Metastatic Liver Carcinoma in the Lung (tissue), 2 donors: ENCODE measurements around a stretch of chr3.

DNA sequence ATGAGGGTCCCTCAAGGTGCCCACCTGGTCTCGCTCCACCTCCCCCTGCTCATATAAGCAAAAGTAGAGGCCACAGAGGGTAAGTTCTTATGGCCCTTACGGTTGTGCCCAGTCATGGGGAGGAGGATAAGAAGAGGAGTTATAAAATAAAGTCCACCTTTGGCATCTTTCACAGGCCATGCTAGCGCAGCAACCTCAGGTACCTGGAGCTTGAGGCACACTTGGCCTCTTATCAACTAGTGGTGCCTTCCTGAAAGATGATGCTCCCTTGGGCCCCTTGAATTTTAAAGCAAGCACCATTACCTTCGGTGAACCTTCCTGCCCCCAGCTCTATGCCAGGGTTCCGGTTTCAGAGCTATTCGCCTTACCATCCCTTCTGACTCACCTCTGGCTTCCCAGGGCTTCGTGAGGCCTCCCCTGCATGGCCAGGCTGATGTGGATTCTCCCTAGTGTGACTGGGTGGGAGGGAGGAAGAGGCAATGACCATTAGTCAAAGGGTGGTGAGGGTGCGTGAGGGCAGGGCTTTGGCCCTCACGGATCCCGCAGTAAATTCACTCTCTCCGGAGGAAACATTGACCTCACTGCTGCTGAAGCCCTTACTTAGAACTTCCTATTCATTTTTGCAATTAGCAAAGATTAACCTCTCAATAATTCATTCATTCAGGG, 16.2 kb downstream of the BHLHE40 start:
- PRO-cap, 2 experiments = no peak in any of the 2 experiments

GRCh38 chr3:5023051-5023957, 44.1 kb downstream of the BHLHE40 start:
- PRO-cap, 2 experiments = no peak in any of the 2 experiments

- PRO-cap, 2 experiments = no peak in any of the 2 experiments
Observed at GRCh38 chr3:5052834-5053217, 69.3 kb upstream of the ARL8B start.

DNA sequence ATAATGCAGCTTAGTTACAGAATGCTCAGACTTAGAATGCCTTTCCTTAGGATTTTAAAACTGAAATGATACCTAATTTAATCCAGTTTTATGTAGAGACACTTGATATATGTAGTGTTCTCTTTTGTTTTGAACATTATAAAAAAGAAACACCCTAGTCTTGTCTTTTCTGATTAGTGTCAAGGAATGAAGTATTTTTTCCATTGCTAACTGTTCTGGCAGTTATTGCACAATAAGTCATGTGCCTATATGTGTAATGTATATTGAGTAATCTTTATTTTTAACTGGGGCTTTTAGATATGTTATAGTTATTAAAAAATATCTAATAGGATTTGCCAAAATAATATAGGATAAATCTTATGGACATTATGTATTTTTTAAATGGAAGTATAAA, 4.5 kb downstream of the ARL8B start:
- PRO-cap, 2 experiments = no peak in any of the 2 experiments

GRCh38 chr3:5186633-5187041, 870 bp upstream of the EDEM1 start:
- PRO-cap, 2 experiments = no peak in any of the 2 experiments

GRCh38 chr3:5188958-5189219, 1.4 kb downstream of the EDEM1 start:
- PRO-cap, 2 experiments = peak in 2 of 2 experiments; most common minus-strand start chr3:5189001 (in 1)

DNA sequence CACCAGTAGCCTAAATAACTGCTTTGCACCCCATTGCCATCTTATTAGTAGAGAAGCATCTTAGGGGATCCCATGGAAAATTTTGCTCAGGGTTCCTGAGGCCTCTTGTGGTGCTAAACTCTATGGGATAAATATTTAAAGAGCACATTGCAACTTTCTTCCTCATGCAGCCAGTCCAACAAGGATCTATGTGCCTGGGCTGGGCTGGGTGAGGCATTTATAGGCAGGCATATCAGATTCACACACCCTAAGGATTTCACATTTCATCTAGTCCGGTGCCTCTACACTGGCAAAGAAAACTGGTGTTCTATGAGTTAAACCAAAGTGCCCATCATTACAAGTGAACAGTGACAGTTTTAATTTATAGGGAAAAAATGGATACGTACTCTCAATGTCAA, 512.3 kb downstream of the EDEM1 start:
- PRO-cap, 2 experiments = no peak in any of the 2 experiments

GRCh38 chr3:6769663-6770450, 91.1 kb upstream of the GRM7 start:
- PRO-cap, 2 experiments = no peak in any of the 2 experiments

GRCh38 chr3:8529032-8529864, 27.6 kb downstream of the LMCD1 start:
- PRO-cap, 2 experiments = peak in 1 of 2 experiments; most common plus-strand start chr3:8529536 (in 1); most common minus-strand start chr3:8529501 (in 1)

DNA sequence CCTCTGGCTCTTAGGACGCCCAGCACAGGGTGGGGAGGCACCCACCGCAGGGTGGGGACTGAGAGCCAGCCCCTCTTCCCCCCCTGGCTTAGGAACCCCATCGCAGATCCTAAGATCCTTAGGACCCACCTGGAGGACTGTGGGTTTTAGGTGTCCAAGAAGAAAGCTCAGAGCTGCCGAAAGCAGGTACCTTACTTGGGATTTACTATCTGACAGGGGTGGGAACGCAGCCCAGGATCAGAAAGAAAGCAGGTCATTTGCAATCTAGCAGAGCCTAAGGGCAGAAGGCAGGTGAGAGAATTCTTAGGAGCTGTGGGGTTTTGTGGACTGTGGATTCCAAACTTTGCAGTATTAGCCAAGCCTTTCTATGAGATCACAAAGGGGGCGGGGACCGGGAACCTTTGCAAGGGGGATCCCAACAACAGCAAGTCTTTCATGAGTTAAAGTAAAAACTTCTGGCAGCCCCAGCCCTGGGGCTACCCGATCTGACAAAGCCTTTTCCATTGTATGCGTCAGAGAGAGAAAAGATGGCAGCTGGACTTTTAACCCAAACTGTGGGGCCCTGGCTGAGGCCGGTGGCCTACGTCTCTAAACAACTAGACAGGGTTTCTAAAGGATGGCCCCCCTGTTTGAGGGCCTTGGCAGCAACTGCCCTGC, 37.3 kb upstream of the SSUH2 start:
- PRO-cap, 2 experiments = no peak in any of the 2 experiments

- PRO-cap, 2 experiments = no peak in any of the 2 experiments
Observed at GRCh38 chr3:8741532-8742333, 8.1 kb downstream of the CAV3 start.

- PRO-cap, 2 experiments = no peak in any of the 2 experiments
Observed at GRCh38 chr3:9027973-9028555, 64.8 kb upstream of the RAD18 start.

DNA sequence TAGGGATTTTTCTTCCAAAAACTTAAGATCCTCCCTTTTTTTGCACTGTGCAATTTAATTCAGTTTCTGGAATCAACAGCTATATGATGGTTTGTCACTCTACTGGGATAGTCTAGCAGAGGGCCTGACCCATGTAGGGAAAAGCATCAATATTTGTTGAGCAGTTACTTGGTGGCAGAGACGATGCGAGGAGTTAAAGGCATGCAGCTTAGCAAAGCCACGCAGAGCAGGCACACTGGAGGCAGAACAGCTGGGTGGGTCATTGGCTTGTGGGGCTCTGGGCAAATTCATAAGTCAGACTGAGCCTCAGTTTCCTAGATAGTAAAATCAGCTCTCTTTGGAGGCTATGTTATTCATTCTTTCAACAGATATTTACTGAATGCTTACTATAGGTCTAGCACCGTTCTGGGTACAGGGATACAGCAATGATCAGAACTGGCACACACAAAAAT, 449 bp upstream of the SRGAP3 start:
- PRO-cap, 2 experiments = no peak in any of the 2 experiments

DNA sequence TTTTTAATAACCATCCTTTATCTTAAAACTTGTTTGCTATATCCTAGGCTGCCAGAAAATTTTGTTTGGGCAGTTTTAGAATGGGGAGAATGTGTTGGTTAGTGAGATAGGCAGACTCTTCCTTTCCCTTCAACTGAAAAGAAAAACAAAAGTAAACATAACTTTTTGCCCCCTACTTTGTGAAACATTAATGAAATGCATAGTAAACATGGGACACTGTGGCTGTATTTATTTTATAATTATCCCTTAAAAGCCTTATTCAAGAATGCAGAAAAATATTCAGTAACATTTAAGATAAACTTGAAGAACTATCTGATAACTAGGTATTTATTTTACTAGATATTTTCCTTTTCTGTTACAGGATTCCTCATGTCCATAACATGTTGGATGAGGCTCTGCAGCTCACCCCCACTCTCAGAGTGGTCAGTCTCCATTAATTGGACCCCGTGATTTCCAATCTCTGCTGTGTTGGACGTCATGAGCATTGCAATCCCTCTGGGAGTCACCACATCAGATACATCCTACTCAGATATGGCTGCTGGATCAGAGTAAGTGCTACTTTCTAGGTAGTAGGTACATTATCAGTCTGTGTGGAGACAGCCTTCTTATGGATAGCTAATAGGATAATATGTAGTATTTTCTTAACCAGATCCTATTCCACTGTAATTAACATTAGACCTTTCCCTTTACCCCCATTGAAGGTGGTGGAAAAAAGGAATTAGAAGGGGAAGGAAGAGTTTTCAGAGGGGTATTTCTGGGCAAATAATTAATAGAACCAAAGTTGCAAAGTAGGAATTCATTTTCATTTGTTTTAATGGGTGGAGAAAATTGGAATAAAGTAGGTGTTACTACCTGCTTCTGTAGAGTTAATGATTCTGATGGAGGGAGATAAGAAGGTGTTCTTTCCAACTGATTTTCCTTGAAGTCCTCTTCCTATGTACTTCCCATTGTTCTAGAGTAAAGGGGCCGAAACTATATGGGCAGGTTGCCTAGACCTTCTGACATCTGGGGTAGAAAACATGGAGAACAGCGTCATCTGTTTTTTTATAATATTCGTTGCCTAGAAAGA, 31.4 kb downstream of the SETD5 start:
- PRO-cap, 2 experiments = no peak in any of the 2 experiments

DNA sequence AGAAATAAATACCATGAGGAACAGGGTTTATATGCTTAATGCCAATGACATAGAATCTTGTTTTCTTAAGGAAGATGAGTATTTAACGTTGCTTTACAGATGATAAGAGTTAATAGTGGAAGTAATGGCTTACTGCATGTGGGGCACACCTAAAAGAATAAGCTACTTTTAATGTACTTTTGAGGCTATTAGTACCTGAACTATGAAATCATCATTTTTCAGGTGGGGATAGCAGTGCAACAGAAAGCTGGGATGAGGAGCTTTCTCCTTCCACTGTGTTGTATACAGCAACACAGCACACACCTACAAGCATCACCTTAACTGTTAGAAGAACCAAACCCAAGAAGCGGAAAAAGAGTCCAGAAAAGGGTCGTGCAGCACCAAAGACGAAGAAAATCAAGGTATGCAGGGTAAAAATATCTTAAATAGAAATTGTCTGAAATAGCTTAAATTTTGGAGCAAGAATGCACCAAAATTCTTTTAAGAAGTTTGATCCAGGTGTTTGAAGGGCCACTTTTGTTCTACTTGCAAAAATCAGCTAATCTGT, 38.2 kb downstream of the SETD5 start:
- PRO-cap, 2 experiments = no peak in any of the 2 experiments

DNA sequence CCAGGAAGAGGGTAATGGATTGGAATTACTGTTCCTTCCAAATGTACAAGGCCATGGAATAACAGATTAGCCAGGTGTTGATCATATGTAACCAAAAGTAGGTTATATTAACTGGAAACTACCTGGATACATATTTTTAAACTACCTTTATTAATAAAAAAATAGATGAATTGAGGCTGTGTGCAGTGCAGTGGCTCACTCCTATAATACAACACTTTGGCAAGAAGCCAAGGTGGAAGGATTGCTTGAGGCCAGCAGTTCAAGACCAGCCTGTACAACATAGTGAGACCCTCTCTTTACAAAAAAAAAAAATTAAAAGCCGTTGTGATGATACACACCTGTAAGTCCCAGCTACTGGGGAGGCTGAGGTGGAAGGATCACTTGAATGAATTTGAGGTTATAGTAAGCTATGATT, 43.3 kb downstream of the SETD5 start:
- PRO-cap, 2 experiments = no peak in any of the 2 experiments

GRCh38 chr3:9441265-9442521, 44.3 kb downstream of the SETD5 start:
- PRO-cap, 2 experiments = no peak in any of the 2 experiments

DNA sequence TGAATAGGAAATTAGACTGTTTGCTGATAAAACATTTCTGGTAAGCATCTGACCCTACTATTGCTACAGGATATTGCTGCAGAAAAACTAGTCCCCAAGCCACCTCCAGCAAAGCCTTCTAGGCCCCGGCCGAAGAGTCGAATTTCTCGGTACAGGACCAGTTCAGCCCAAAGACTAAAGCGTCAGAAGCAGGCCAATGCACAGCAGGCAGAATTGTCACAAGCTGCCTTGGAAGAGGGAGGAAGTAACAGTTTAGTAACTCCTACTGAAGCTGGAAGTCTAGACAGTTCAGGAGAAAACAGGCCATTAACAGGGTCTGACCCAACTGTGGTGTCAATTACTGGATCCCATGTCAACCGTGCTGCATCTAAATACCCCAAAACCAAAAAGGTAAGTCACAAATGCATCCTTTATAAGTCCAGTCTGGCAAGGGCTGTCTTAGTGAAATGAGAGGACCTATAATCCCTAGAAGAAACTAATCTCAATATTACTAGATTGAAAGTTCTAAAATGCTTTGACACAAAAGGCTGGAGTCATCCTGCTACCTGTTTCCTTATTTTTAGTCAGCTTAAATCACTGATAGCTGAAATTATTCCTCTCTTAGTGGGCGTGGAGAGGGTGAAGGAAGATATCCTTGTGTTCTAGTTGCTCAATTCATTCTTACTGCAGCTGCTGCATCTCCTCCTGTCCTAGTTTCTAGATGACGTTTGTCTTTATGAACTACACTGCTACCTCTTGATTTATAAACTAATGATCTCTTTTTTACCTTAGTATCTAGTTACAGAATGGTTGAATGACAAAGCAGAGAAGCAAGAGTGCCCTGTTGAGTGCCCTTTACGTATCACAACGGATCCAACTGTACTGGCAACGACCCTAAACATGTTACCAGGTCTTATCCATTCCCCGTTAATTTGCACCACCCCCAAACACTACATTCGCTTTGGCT, 50.5 kb downstream of the SETD5 start:
- PRO-cap, 2 experiments = no peak in any of the 2 experiments

DNA sequence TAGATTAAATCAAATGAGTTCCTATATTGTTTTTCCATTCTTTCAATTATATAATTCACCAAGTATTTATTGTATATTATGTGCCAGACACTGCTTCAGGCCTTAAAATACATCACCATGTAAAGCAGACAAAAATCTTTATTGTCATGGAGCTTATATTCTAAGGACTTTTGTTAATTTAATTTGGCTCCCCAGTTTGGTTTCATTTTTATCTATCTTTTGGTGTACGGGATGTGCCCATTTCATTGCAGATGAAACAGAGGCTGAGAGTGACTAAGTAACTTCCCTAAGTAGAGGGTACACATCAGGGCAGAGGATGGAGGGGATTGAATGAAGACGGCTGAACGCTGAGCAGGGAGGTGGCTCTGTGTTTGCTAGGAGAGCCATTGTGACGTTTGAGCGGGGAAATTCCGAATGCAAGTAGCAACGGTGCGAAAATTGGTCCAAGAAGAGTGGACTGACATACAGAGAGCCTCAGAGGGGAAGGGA, 13.4 kb downstream of the MTMR14 start:
- PRO-cap, 2 experiments = no peak in any of the 2 experiments

GRCh38 chr3:9782084-9782780, 10.0 kb downstream of the TADA3 start:
- PRO-cap, 2 experiments = no peak in any of the 2 experiments